Occipital lobe (tissue), 2 donors: Measurements from ENCODE around the gene BNIP1.

GRCh38 chr5:172852677-172853441 is 18.8 kb downstream of the ERGIC1 start:
- RAMPAGE, long total RNA, result no peak

DNA sequence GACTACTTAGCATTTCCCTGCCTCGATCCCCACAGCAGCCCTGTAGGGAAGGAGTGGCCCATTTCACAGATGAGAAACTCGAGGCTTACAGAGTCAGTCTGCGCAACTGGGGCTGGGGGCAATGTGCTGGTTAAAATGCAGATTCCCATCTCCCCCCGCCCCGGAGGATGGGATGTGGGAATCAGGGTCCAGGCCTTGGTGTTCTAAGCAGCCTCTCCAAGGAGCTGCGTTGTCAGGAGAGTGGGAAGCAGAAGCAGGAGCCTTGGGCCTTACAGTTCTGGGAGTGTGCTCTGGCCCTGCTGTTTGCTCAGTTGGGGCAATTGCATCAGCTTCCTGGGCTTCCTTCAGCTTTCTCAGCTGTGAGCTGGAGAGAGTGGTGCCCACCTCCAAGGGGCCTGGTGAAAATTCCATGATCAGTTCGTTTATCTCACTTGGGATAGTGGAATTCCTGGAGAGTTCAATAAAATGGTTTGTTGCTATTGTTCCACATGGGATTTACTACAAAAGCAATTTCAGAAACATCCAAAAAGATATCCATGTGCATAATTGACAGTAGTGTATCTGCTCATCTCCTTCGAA is 19.5 kb downstream of the ERGIC1 start:
- RAMPAGE, long total RNA, result no peak

- RAMPAGE, long total RNA, result no peak
Measured at GRCh38 chr5:172892479-172893221, 58.6 kb downstream of the ERGIC1 start.

DNA sequence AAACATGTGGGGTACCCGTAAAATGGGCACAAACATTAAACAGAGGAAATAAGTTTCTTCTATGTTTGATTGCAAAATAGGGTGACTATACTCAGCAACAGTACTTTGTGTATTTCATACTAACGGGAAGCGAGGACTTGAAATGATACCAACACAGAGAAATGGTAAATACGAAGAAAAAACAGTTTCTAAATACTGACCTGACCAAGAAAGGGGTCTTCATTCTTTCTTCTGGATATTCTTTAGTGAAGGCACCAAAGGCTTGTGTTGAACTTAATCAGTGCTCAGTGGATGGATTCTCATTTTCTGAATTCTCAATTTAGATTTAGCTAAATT is 31.2 kb downstream of the ATP6V0E1 start:
- RAMPAGE, long total RNA, result no peak

DNA sequence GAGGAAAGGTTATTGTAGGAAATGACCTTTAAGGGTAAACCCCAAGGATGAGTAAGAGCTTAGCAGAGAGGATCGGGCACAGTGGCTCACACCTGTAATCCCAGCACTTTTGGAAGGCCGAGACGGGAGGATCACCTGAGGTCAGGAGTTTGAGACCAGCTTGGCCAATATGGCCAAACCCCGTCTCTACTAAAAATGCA is 16.1 kb upstream of the CREBRF start:
- RAMPAGE, long total RNA, result no peak

DNA sequence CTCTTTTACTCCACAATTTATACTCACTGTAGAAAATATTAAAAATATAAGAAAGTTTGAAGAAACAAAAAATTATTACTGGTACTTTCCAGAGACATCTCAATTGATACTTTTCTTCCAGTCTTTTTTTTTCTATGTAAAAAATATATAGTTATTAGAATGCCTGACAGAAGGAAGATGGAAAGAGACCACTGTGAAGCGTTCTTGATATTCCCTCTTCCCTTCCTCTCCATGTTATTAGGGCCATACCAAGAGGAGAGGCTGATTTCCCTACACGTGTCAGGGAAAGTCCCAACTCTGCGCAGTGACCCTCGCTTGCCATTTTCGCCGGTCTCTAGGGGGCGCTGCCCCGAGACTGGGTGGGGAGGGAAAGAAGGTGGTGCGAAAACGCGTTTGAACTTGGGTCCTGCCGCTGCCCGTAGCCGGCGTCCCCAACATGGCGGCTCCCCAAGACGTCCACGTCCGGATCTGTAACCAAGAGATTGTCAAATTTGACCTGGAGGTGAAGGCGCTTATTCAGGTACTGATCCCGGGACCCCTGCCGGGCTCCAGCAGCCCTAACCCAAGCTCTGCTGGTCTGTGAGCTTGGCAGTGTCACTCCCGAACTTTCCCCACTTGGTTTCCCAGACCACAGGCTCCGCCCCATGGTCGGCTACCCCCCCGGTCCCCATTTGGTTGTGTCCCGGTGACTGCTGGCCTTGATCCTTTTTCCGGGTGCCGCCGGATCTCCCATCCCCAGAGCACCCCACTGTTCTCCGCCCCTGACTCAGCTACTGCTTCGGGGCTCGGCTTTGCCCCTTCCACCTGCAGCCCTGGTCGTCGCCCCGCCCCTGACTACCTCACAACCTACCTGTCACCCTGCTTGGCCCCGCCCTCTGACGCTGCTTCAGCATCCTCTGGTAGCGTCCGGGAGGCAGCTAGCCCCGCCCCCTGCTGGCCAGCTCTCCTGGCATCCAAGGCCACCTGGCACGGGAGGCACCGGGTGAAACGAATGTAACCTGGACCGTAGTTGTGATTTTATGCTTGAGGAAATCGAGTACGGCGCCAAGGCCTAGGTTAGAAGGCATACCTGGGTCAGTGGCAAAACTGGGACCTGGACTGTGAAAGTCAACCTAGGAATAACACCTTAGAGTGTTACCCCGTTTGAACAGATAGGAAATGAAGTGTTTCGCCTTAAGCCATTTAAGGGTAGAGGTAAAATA is at the start of gene BNIP1:
TSS of gene BNIP1 (plus strand) at position 422 of the 1,202 bp plus-strand sequence.
- RAMPAGE, long total RNA, result start-site peak on the plus strand centred at position 423 of the sequence, 24 bp wide, 36 and 221 reads in 2 replicates

GRCh38 chr5:173331825-173332312 is 3.7 kb upstream of the STC2 start:
- RAMPAGE, long total RNA, result no peak

DNA sequence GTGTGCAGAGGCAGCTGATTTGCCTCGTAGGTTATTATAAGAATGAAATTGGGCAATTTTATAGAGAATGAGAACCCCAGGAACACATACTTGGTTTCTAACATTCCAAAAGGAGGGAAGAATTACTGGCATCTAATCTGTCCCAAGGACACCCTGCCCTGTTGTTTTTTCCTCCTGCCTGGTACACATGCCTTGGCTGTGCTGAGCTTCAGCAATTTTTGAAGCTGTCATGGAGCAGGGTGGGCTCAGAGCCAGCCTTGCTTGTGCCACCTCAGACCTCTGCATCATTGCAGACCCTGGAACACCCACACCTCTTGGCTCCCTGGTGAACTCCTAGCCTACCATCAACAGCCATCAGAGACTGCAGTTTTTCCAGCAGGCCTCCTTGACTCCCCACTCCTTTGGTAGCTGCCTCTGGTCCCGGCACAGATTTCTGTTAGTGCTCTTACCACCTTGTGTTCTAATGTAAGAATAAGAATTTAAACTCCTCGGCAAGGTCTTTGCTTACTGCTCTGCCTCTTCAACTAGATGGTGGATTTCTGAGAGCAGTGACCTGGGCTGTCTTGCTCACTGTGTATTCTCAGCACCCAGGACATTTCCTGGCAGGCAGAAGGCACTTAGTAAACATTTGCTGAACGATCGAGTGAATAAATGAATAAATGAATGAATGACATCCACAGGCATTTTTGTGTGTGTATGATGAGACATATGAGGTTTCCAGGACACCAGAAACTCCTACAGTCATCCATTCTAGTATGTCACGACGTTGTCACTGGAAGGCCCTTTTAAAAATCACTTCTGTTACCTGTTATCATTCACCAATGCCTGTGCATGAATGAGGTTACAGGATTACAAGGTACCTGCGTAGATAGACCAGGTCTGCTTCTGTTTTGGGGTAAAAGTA is 143.3 kb downstream of the BOD1 start:
- RAMPAGE, long total RNA, result no peak

GRCh38 chr5:173538068-173538616 is 78.3 kb downstream of the BOD1 start:
- RAMPAGE, long total RNA, result no peak

DNA sequence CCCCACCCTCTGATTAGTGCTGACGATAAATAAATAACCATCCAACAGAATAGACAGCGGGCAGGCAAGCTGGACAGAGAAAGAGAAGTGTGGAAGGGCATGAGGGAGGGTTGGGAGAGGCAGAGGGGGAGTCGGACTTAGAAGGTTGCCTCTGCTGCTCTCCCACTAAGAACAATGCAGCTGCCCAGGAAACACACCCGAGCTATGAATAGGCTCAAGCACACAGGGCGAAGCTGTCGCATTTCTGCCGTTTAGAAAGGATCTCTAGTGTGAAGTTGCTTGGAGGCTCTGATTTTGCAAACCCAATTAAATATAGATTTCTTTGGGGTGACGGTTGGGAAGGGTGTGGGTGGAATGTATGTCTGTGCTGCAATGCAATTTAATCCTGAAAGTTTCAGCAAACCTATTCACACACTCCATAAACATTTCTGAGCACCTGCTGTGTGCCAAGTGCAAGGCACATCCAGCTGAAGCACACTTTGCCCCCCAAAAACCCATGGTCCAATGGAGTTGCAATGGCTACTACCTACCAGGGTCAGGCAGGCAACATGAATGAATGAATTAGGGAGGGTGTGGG is 57.4 kb upstream of the BOD1 start:
- RAMPAGE, long total RNA, result no peak

DNA sequence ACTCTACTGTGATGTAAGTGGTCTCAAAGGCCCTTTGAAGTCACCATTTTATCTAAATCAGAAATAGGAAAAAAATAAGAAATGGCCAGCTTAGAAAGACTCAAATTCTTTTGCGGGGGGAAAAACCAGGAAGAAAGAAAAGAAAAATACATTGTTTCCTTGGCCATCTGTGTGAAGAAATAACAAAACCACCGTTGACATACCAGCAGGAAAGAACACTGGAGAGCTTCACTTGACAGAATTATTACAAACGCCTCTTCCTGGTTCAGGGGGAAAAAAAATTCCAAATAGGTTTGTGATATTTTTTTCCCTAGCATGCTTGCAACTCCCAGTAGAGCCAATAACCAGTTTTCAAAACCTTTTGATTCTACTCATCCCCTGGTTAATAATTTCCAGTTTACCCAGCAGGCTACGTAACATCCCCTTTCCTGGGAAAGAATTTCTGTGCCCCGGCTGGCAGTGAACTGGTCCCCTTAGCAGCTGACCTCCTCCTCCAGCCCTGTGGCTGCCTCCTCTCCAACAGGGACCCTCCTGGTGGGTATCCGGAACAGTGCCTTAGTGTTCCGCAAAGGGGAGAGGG is 72.7 kb upstream of the BOD1 start:
- RAMPAGE, long total RNA, result no peak

GRCh38 chr5:173689600-173690422 is 73.4 kb upstream of the BOD1 start:
- RAMPAGE, long total RNA, result no peak

GRCh38 chr5:173697902-173698483 is 81.5 kb upstream of the BOD1 start:
- RAMPAGE, long total RNA, result no peak

DNA sequence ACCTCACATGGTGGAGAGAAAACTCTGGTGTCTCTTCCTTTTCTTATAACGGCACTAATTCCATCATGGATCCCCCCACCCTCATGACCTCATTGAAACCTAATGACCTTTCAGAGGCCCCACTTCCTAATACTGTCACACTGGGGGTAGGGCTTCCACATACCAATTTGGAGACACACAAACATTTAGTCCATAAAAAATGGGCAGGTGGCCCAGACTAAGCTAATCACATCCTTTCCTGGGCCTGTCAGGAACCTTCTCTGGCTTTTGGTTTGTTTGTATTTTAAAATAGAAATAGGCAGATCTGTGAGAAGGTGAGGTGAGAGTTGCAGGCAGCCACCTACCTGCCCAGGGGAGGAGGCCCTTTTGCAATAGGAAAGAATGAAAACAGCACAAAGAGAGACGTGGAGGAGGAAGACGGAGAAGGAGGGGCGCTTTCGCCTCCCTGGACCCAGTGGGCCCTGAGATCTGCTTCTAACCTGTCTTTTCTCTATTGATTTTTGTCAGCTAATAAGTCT is 90.2 kb upstream of the BOD1 start:
- RAMPAGE, long total RNA, result no peak

- RAMPAGE, long total RNA, result no peak
Measured at GRCh38 chr5:173736933-173737221, 120.4 kb upstream of the BOD1 start.

DNA sequence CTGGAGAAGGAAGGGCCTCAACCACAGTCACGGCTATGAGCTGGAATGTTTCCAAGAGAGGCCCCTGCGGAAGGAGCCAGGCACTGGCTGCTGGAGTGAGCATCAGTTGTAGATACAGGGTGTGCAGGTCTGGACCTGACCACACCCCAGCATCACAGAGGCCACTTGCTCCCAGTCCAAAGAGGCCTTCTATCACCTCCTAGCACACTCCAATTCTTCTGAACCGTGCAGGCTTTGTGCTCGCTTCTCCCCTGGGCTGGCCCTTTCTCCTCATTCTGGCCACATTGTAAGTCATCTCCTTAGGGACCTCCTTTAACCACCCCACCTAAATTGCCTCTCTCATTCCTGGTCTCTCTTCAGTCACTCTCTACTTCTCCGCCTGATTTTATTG is 120.8 kb upstream of the BOD1 start:
- RAMPAGE, long total RNA, result no peak

DNA sequence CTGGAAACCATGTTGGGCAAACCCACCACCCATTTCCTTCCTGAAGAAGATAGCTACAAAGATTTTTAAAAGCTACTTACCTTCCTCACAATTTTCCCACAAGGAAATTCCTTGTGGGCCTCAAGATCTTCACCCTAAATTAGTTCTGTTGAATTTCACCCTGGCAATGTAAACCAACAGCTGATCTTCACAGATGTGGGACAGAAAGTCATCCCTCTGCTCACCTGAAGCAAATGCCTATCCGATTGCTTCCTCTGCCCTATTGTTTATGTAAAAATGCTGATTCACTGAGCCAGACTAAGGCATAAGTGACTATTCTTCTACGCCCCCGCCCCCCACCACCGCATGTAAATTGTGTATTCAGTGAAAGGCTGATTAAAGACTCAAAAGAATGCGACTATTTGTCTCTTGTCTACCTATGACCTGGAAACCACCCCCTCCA is 129.5 kb upstream of the BOD1 start:
- RAMPAGE, long total RNA, result no peak

DNA sequence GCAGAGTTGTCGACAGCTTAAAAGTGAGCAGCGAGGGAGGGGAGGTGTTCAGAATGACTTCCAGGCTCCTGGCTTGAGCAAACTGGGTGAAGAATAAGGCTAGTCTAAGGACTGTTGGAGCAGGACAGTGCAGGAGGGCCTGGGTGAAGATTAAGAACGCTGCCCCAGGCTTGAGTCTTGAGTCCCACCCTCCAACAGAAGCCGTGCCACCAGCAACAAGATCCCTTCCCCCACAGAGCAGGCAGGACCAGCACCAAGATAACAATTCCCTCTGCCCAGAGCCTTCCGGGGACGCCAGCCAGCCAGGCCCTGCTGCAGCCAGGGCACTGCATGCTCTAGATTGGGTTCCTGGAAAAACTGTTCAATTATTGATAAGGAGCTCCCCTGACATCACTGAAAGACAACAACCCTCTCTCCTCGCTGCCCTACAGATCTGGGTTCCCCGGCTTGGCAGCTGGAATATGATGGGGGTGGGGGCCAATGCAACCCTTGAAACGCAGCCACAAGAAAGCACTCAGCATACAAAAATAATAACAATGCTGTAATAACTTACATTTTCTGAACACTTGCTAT is 27.6 kb upstream of the CPEB4 start:
- RAMPAGE, long total RNA, result no peak

DNA sequence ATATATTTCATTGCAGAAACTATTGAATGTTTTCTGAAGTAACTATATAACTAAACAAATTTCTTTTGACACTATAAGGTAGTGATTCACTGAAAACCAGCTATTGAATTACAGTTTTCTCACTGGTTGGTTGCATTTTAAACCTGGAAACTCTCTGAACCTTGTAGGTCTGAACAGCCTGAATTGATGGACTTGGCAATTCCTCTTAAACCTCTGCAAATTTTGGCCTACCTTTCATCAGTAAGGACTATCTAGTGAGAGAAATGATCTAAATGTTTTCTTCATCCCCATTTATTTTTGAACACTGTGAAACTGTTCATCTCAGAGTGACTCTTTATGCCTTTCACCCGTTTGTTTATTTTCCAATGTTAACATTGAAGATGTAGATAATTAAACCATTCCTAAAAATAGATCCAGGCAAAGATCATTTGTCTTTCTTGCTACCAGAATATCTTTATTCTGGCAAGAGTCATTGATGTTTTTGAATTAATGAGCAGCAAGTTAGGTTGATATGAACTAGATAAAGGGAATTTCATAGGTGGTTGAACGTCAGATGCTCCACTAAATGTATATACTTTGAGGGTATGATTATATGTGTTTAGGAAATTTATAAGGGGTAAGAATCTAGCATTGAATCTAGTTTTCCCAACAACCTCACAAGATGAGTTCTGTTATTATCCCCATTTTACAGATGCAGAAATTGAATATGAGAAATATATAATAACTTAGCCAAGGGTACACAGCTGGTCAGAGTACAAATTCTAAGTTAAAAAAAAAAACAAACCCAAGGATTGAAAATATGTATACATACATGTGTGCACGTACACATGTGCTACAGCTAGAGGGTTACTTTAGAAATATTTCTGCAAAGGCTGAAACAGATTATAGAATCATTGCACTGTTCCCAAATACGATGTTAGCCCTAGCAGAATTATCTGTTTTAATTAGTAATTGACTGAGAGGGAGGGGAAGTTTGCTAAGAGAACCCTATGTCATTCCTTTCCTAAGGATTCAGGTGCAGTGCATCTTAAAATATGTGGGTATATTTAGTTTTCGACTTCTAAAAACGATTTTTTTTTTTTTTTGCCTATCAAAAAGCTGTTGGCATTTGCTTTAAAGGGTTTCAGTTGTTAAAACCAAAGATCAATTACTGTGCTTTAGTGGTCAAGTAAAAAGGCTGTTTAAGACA is 3.5 kb downstream of the CPEB4 start:
- RAMPAGE, long total RNA, result no peak

- RAMPAGE, long total RNA, result no peak
Measured at GRCh38 chr5:173941870-173942680, 46.9 kb upstream of the C5orf47 start.